Kidney epithelial cell (primary cell): ENCODE measurements around the genes DYTN and CPO.

GRCh38 chr2:204695214-204695959, 150.1 kb downstream of the PARD3B start:
- RAMPAGE, long total RNA, result no peak
- RRBS, result no CpG with 5 or more reads among the region's 3 CpGs

- RAMPAGE, long total RNA, result no peak
- RRBS, result no CpG with 5 or more reads among the region's 3 CpGs
Measured at GRCh38 chr2:204744371-204745182, 199.3 kb downstream of the PARD3B start.

DNA sequence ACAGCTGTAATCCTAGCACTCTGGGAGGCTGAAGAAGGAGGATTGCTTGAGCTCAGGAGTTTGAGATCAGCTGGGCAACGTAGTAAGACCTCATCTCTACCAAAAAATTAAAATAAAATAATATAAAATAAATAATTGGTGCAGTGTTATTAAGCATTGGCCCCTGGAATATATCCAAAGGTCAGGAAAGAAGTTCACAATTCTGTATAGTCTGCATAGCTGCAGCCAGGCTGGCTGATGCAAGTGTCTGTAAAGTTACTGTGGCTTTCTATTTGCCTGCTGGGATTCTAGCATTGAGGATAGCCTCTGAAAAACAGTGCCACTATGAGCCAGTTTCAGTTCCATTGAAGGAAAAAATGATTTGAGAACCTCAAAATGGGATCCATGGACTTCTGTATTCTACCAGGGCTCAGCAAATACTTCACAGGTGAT, 208.5 kb downstream of the PARD3B start:
- RAMPAGE, long total RNA, result no peak
- RRBS, result no CpG with 5 or more reads among the region's 1 CpG

DNA sequence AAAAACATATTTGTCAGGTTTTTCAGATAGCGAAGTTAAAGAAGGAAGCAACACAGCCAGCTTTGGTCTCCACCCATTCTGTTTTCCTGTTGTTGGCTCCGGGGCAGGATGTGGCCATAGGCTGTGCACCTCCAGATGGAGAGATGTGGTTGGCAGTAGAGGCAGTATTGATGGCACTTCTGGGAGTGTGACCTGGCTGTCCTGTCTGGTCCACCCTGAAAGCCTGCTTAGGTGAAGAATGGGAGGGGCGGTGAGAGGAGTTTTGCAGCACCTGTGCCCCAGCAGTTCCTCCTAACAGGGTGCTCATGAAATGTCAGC, 422.4 kb downstream of the PARD3B start:
- RAMPAGE, long total RNA, result no peak
- RRBS, result no CpG with 5 or more reads among the region's 3 CpGs

GRCh38 chr2:205139741-205140336, 542.5 kb upstream of the NRP2 start:
- RAMPAGE, long total RNA, result no peak
- RRBS, result 80% methylated on average over 3 of the region's 7 CpGs

GRCh38 chr2:205700099-205700600, 17.8 kb downstream of the NRP2 start:
- RAMPAGE, long total RNA, result no peak
- RRBS, result no CpG with 5 or more reads among the region's 6 CpGs

DNA sequence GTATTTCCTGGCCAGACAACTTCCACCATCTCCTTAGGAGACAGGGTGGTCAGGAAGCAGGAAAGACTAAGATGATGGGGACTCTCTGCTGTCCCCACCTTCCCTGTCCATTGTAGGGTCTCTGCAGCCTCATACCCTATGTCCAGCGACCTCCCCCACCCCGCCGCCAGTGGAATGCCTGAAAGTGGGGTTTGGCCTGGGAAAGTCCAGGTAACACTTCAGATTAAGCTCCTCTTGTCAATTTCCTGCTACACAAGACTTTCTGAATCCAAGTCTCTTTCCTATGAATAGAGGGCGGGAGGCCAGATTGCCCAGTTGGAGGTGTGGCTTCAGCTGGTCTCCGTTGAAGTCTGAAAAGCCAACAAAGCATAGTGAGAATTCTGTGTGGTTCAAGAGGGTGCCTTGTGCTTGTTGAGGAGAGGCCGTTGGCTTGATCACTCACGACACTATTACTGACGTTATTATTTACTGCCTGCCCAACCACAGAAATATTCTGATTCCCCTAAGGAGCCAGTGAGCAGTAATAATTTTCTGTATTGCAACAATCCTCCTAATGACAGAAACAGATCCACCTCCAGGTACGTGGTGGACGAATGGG, 21.7 kb downstream of the NRP2 start:
- RAMPAGE, long total RNA, result no peak
- RRBS, result no CpG with 5 or more reads among the region's 10 CpGs

DNA sequence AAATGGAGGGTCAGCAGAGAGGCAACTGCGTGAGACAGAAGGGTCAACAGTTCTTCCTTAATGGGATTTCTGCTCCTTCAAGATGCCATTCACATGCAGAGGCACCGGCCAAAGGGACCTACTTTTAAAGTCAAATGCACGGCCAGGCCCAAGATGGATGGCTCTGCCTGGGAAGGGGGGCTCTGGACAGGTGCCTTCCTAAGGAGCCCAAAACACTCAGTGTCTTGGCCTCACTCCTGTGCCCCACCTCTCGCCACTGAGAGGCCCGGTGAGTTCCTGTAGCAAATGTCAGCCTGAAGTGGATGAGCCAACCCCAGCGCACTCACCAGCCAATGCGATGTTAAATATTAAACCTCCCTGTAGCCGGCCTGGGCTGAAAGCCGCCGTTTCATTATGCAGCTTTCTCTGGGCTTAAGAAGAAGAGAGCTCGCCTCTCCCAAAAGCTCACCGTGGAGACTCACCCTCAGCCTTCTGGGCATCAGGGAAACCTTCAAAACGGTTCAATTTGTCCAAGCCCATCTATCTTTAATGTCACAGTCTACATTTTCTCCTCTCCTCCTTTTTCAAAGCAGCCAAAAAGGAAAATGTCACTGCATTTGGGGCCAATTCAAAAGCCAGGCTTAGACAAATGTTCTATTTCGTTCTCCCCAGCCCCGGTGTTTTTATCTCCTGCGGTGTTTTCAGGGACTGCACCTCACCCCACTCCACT, 123.9 kb downstream of the NRP2 start:
- RAMPAGE, long total RNA, result no peak
- RRBS, result 8% methylated on average over 3 of the region's 16 CpGs

DNA sequence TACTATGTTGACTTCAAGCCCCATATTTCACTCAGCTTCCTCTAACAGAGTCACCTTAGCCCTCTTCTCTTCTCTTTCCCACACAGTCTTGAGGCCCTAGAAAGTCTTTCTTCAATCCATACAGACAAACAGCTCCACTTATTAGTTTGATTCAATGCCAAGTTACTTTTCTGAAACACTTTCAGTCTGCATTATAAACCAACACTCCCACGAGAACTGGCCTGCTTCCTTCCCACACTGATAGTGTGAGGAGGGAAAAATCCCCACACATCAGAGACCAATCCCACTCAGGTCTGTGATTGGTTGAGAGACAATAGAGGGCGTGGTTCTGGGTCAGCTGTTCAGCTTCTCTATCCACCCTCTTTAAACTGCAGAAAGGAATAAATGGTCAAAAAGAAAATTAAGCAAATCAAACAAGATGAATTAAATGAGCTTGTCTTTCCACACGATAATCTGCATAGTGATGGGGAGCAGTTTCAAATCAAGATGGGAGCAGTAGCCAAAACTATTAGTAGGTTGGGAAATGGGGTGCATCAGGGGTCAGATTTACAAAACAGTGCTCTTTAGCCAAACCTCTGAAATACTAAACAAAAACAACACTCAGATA, 152.5 kb downstream of the NRP2 start:
- RAMPAGE, long total RNA, result no peak
- RRBS, result no CpG with 5 or more reads among the region's 3 CpGs

GRCh38 chr2:206147331-206147980, 11.8 kb downstream of the NDUFS1 start:
- RAMPAGE, long total RNA, result no peak
- RRBS, result no CpG with 5 or more reads among the region's 4 CpGs

DNA sequence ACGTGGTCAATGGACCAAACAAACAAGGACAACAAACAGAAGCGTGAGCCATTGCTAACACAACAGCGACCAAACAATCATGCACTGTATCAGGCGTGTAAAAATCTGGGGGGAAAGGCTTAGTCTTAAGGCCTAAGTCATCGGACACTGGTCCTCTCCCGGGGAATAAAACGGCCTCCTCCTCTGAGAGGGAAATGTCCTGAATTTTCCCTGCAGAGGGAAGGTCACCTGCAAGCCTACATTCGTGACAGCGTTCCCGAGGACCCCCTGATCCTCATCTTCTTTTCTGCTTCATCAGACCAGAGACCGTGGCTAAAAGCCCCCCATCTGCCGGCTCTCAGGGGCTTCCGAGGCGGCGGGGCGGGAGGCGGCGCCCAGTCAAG, 397 bp downstream of the NDUFS1 start:
- RAMPAGE, long total RNA, result no peak
- RRBS, result no CpG with 5 or more reads among the region's 18 CpGs

DNA sequence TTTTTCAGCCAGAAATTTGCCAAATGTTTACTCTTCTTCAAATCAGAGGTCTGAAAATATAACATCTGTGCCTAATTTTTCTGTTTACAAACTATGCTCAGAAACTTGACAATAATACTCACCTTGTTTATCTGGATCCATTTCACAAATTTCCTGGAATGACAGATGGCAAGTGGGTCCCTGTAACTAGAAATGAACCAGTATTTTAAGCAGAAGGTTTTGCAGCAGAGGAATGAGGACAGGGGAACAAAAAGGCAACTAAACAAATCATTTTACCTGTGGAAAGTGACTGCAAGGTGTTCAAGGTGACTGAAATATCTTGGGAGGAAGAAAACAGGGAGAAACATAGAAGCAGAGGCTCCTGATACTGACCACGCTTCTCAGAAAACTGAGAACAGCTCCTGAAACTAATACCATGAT, at the start of gene DYTN:
Gene DYTN, minus strand, starts transcription at position 258 of the 420 bp plus-strand sequence.
- RAMPAGE, long total RNA, result no peak
- RRBS, result no CpG with 5 or more reads among the region's 1 CpG

- RAMPAGE, long total RNA, result no peak
- RRBS, result no CpG with 5 or more reads among the region's 1 CpG
Measured at GRCh38 chr2:206939456-206939841, at the start of gene CPO. CPO (plus strand) TSS chr2:206939518.

DNA sequence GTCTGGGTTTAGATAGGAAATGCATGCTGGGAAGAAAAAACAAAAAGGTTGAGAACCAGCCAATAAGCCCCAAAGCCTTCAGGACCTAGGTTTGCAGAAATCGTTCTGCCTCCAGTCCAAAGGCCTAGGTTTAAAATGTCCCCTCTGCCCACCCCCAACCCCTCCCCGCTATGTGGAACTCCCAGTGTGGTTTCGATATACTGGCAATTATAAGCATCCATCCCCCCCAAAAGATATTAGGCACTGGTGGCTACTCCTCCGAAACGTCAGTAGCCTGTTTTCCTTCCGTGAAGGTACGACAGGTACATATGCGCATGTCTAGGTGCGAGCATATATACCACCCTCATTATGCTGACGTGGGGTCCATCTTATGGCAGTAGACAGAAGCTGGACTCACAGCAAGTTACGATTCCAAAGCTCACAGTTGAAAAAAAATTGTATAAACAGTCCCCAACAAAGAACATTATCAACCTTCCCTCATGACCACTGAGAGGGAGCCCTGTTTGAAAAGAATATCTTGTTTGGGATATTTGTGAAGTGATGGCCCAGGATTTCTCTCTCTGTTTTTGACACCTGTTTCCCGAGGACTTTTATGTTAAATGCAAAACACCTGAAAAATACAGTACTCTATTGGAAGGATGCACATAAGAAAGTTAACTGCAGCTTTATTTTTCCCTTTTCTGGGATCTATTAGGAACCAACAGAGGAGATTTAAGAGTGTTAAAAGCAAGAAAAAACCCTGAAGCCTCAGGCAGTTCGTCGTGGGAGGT, 89.7 kb downstream of the KLF7 start:
- RAMPAGE, long total RNA, result no peak
- RRBS, result no CpG with 5 or more reads among the region's 14 CpGs

DNA sequence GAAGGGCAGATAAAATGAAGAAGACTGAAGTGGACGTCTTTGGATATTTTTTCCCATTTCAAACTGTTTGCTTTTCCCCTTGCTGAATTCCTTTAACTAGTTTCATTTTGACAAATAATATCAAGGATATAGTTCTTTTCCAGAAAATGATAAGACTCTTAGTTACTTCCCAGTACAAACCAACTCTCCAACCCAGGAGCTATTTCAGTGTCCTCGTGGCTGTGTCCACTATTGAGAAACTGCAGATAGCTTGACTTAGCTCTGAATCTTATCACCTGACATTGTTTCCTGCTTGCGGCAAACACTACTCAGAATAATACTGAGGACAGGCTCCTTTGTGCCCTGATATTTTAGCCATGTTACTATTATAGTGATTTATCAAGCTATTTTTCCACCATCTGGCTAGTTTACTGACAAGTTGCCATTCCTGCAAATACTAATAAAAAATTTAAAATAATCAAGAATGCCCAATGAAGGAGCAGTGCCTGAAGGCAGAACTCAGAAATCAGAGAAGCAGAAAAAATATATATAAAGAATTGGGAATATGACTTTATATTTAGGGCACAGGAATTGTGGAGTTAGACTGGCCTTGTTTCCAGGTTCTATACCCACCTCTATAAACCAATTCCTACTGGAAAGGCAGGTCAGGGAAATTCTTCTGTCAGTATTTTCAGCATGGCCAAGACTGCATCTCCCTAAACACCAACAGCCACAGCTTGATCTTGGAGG, 74.4 kb downstream of the KLF7 start:
- RAMPAGE, long total RNA, result no peak
- RRBS, result no CpG with 5 or more reads among the region's 3 CpGs

GRCh38 chr2:207131581-207132091, 34.1 kb downstream of the KLF7 start:
- RAMPAGE, long total RNA, result no peak
- RRBS, result no CpG with 5 or more reads among the region's 2 CpGs

GRCh38 chr2:207394524-207395244, 135.1 kb upstream of the CREB1 start:
- RAMPAGE, long total RNA, result no peak
- RRBS, result no CpG with 5 or more reads among the region's 6 CpGs

GRCh38 chr2:207515565-207516159, 14.1 kb upstream of the CREB1 start:
- RAMPAGE, long total RNA, result no peak
- RRBS, result no CpG with 5 or more reads among the region's 3 CpGs

DNA sequence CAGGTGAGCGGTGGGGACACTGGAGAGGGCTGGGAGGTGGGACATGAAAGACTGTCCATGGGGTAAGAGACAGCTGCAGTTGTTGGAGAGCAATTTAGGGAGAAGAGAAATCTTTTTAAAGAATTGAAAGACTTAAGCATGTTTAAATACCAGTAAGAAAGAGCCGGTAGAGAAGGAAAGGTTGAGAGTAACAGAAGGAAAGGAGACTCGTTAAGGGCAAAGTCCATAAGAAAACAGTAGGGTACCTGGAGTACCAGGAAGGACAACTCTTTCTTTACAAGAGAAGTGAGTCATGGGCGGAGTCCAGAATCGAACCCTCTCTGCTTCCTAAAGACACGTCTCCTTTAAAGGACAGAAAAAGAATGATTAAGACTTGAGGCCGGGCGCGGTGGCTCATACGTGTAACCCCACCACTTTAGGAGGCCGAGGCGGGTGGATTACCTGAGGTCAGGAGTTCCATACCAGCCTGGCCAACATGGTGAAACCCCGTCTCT, 1.4 kb upstream of the CREB1 start:
- RAMPAGE, long total RNA, result no peak
- RRBS, result no CpG with 5 or more reads among the region's 13 CpGs

DNA sequence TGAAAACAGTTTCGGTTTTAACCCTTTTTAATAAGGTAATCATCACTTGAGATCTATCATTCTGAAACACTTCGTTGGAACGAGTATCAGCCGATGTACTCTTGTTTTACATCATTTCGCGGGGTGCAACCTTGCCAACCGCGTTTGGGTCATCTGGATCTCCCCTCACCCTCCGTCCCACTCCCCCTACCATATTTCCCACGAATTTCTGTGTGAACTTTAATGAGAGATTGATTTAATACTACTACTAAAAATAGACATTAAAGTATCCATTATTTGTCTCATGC, 1.3 kb downstream of the CREB1 start:
- RAMPAGE, long total RNA, result no peak
- RRBS, result no CpG with 5 or more reads among the region's 10 CpGs